Colic lymph node (tissue), 1 donor: ENCODE measurements around the gene CDKAL1.

- PRO-cap = no peak
Measured at GRCh38 chr6:16345427-16346086, 107.2 kb downstream of the GMPR start.

- PRO-cap = no peak
Measured at GRCh38 chr6:16583072-16583896, 178.0 kb downstream of the ATXN1 start.

DNA sequence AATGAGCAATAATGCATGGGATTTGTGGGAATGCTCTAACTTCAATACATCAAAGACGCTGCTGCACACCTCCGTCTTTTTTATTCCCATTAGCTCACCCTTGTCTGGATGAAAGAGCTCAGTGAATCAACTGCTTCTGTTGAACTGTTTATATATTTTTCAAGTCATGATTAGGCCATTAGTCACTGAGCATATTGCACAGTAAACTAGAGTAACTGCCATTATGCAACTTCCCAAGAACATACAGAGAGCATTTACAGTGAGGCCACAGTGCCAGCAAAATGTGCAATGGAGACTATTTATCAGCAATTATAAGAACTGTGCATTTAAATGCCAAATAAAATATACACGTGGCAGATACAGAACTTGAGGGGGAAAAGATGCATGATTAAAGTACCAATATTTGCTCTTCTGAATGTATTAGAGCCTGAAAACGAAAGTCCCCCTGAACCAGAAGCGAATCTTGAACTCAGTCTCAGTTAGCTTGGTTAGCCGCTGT, 79.7 kb downstream of the ATXN1 start:
- PRO-cap = no peak

DNA sequence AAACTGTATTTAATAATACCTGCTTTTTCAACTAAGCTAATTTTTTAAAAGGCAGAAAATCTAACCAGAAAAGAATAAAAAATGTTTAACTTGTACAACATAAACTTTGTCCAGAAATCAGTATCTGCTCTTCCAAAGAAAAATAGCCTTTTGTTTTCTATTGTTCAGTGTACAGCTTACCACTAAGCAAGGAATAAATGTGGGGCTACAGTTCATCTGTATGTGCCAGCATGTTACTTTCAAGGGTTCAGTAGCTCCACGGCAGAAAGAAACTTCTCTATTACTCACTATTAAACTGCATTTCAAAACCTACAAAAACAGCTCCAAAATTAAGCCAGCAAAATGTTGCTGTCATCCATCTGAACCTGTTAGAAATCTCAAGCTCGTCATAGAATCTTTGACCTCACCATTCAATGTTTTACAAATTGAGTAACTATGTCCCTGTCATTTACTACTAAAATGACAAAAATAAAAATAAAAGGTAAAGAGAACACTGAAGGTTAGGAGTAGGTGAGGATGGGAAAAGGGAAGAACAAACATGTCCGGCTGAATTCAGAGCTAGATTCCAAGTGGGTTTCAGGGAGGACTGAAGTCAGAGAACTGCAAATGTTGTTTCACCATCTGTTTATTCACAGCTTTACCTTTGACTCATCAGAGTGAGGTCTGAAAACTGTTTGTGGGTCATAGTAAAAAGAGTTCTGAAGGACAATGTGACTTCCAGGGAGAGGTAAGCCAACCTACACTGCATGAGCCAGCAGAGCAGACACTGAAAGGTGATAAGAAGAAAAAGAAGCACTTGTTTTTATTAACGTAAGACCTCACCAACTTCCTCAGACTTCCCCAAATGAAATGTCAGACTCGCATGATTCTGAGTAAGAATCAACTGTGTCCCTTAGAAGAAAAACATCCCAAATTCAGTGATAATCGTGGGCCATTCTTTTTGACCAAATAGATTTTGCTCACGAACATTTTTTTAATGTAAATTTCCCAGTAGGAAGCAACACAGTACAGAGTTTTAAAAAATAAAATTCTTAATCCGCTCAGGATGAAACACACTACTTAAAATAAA, 62.0 kb downstream of the ATXN1 start:
- PRO-cap = bidirectional peak, plus-strand start at position 720 of the sequence, minus-strand start at position 602 of the sequence; bidirectional peak, plus-strand start at position 843 of the sequence, minus-strand start at position 778 of the sequence

- PRO-cap = no peak
Measured at GRCh38 chr6:16800954-16801372, 39.7 kb upstream of the ATXN1 start.

DNA sequence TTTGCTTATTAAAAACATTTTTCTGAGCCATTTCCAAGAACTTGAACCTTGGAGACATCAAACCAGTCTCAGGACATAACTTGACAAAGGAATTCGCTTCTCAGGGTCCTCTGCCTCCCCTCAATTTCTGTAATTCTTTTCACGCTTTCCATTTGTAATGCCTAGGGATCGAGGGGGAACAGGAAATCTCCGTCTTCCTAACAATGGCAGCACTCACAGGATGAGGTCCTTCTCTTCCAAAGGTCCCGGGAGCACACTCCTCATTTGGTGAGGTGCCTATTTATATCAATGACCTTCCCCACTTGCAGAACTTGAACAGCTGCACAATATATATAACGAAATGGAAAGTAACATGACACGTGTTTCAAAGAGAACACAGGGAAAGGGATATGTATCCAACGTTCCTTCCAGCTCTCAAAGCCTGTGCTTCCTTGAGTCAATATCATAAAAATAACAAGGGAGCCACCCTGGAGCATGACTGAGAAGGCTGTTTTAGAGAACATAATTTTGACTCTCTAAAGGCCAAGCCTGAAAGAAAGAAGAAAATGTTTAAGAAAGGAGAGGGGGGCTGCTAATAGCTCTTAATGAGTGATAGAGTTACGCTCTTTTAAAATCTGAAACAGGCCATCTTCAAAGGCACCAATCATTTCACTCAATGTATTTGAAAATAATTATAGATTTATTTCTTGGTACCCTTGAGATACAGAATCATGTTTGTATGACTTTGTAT, 78.6 kb upstream of the RBM24 start:
- PRO-cap = no peak

GRCh38 chr6:17277229-17277837, 3.8 kb upstream of the RBM24 start:
- PRO-cap = no peak

GRCh38 chr6:17674619-17676026, 31.6 kb downstream of the NUP153 start:
- PRO-cap = no peak

- PRO-cap = no peak
Measured at GRCh38 chr6:17715050-17715466, 8.3 kb upstream of the NUP153 start.

DNA sequence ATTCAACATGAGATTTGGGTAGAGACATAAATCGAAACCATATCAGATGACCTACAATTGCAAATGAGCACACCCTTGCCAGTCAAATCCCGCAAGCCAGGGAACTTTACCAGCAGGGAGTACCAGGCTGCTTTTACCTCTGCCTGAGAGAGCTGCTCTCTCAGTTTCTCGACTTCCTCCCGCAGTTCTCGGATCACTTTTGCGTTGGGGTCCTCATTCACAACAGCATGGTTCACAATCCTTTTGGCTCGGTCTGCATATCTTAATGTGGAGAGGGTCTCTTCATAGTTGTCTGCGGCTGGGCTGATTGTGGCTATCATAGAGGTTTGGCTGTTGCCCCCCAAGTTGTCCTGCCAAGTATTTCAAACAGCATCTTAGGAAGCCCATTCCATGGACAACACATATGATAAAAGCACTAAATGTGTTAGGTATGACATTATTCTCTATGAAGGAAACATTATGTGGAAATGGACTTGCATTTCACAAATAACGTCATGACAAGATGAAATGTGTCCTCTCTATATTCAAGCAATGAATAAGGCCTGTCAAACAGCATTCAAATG, 130.1 kb upstream of the NUP153 start:
- PRO-cap = no peak

GRCh38 chr6:18161068-18161640, 5.9 kb downstream of the KDM1B start:
- PRO-cap = no peak

DNA sequence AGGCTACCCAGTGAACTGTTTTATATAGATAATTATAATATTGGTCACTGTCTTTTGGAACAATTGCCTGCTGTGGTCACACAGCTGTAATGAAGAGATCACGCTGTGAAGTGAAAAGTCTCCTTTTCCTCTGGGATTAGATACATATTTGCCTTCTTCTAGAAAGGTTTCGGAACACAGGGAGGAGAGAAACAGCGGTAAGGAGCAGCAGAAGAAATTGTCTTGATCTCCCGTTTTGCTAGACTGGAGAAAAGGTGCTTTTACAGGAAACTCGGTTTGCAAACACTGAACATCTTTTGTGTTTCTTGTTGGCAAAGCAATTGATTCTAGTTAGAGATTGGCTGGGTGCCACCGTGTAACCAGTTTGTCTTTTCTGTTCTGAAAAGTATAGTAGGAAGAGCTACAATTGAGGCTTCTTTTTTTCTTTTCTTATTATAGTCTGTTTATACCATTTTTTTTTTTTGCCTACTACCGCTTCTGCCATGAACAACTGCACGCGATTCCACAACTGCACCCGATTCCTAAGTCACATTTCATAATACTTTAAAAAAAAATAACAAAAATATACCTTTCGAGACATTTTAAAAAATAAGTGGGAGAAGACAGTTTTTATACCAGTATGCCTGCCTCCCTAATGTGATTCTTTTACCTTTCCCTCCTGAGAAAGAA, 404.1 kb upstream of the ID4 start:
- PRO-cap = no peak

DNA sequence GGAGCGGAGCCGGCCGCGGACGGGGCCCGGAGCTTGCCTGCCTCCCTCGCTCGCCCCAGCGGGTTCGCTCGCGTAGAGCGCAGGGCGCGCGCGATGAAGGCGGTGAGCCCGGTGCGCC, 351 bp downstream of the ID4 start:
- PRO-cap = no peak

GRCh38 chr6:19841237-19841994, 4.2 kb downstream of the ID4 start:
- PRO-cap = no peak

DNA sequence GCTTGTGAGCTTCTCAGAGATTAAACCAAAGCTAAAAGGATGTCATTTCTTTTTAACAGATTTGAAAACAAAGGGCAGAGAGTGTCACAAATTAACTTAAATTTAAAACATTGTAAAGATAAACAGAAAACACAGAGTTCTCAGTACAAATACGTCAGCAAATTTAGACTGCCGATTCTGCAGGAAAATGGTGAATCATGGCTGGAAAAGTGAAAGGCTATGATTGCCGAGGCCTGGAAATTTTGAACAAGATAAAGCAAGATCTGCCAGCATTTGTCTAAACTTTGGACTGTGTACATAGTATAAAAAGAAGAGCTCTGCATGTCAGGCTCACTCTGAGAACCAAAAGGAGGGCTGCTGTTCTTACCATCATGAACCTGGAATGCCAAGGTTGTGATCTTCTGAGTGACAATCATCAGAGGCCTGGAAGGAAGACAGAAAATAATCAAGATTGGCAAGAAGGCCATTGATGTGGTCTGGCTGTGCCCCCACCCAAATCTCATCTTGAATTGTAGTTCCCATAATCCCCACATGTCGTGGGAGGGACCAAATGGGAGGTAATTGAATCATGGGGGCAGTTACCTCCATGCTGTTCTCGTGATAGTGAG, 81.4 kb downstream of the MBOAT1 start:
- PRO-cap = no peak

GRCh38 chr6:20138954-20139525, 73.2 kb downstream of the MBOAT1 start:
- PRO-cap = no peak

GRCh38 chr6:20213563-20213800, 1.2 kb upstream of the MBOAT1 start:
- PRO-cap = no peak

DNA sequence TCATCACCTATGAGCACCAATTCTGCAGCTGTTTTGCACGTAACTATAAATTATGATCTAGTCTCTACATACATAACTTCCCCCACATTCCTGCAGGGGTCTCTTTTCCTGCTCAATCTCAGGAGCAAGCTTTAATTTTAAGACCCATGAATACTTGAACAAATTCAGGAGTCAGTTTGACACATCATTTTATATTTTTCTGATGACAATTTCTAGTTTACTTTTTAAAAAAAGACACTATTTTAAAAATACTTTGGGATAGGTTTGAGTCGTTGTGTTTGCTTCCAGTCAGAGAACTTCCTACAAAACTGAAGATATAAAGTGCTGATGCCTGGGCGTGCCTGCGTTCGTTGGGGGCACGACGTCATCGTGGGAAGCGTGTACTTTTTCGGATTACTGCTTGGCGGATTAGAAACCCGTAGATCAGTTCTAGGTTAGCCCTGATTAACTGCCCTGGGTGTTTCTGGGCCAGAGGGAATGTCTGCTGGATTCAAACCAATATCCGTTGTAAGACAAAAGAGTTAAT, 1.0 kb upstream of the E2F3 start:
- PRO-cap = bidirectional peak, plus-strand start at position 411 of the sequence, minus-strand start at position 290 of the sequence

DNA sequence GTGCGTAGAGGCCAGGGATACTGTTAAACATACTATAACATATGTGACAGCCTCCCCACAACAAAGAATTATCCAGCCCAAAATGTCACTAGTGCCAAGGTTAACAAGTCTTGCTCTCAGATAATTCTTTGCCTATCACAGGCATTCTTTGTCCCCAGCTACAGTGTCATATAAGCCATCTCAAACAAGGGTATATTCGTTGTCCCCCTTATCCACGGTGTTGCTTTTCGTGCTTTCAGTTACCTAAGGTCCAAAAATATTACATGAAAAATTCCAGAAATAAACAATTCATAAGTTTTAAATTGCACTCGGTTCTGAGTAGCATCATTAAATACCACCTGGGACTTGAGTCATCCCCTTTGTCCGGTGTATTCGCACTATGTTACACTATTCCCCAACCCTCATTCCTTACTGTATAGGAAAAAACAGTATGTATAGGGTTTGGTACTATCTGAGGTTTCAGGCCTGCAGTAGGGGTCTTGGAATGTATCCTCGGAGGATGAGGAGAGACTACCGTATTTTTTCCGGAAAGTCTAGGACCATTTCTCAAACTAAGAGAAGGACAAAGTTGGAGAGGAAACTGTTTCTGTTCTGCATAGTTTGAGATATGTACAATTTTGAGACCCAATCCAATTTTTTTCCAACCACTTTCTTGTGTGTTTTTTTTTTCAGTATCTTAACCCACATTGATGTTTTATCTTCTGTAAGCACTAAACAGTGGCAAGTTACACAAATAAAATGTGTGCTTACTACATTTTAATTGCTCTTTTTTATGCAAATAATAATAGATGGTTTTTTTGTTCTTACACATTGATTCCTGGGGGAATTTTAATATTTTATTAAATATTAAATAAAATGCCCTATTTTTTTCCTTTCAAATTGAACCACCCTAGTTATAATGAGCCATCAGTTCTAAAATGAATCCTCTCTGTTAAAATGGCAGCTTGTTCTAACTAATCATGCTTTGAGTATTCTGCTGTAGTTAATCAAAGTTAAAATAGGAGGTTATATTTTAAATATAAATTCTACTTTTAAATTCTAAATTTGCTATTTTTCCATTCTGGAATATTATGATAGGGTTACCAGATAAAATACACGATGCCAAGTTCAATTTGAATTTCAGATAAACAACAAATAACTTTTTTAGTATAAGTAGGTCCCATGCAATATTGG, 27.8 kb downstream of the E2F3 start:
- PRO-cap = no peak

DNA sequence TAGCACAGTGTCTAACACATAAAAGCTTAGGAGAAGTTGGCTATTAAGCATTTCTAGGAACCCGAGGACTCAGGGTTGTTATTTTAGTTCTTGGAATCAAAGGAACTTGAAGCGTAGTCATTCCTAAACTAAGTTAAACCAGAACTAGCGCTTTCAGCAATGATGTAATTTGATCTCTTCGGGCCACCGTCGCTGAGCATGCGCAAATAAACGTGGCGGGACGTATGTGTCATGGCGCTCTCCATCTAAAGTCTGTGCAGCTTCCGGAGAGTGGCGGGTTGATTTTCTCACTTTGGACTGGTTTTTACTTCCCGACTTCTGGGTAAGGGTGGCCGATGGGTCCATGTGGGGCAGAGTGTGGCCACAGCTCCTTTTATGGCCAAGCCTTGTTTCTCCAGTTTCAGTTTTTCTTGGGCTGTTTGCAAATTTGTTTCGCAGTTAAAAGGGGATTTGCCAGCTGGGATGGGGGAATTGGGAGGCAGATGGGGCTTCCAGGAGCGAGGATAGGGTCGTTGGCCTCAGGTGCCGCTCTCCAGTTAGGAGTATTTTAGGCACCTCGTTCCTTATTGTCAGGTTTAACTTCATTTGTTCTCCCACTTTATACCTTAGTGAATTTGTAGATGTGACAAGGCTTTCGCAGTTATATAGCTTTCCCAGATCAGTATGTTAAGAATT, at the start of gene CDKAL1:
CDKAL1 (plus strand) TSS at position 205 of the 675 bp plus-strand sequence.
- PRO-cap = unidirectional peak, plus-strand start at position 209 of the sequence